Body of pancreas (tissue), 2 donors: ENCODE data around the genes FAM98A and RMDN2.

DNA sequence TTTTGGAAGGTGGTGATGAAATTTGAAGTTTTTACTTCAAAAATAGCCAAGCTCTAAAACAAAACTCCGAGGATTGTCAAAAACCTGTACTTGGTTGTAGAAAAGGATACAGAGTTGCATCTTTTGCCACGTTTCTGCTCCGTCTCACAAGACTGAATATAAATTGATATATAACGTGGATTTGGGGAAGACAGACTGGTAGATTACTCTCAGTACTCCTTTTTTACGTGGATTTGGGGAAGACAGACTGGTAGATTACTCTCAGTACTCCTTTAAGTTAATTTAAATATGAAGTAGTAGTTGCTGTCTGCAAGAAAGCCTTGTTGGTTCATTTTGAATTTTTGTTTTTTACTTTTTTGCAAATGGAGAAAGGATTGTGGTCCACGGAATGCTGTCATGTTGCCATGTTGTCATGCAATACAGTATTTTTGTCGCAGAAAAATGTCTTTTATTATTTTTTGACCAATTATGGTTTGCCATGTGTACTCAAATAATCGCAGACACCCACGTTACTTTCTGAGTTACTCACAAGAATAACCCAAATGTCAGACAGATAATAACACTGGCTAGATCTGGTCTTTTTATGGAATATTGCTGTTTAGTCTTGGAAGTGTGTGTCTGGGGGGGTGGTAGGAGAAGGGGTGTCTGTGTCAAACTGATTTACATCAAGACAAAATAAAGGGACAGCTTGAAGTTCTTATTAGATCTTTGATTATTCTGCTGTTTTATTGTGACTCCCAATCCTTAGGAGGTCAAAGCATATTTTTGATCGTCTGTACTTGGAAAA is 188.8 kb downstream of the LTBP1 start:
- PRO-cap: no peak
- RAMPAGE, long total RNA, 2 experiments: no peak in any of the 2 experiments

GRCh38 chr2:33552698-33553276 is 46.3 kb downstream of the FAM98A start:
- PRO-cap: no peak
- RAMPAGE, long total RNA, 2 experiments: no peak in any of the 2 experiments

GRCh38 chr2:33599130-33600033 is at the start of gene FAM98A:
Gene FAM98A (minus strand): TSS chr2:33599299.
- PRO-cap: bidirectional peak, plus-strand start at chr2:33599469, minus-strand start at chr2:33599275
- RAMPAGE, long total RNA, 2 experiments: start-site peak on the minus strand in 2 of 2 experiments, at chr2:33599224-33599306 at its widest, 49 to 99 reads per replicate

GRCh38 chr2:33797602-33798049 is 198.5 kb upstream of the FAM98A start:
- PRO-cap: no peak
- RAMPAGE, long total RNA, 2 experiments: no peak in any of the 2 experiments

GRCh38 chr2:36359531-36360401 is 4.2 kb downstream of the CRIM1 start:
- PRO-cap: no peak
- RAMPAGE, long total RNA, 2 experiments: no peak in any of the 2 experiments

- PRO-cap: no peak
- RAMPAGE, long total RNA, 2 experiments: no peak in any of the 2 experiments
Observed at GRCh38 chr2:36364807-36365457, 9.4 kb downstream of the CRIM1 start.

DNA sequence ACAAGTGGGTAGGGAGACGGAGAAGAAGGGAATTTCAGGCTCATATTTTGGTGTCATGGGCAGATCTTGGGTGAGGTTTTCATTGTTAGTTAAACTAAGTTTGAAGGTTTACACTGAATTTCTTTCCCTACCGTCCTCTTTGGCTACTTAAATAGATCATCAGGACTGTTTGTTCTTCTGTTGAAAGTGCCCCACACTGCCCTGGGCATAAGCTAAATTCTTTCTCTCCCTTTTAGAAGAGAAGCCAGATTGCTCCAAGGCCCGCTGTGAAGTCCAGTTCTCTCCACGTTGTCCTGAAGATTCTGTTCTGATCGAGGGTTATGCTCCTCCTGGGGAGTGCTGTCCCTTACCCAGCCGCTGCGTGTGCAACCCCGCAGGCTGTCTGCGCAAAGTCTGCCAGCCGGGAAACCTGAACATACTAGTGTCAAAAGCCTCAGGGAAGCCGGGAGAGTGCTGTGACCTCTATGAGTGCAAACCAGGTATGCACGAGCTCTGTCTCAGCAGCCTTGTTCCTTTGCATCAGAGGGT is 85.5 kb downstream of the CRIM1 start:
- PRO-cap: no peak
- RAMPAGE, long total RNA, 2 experiments: no peak in any of the 2 experiments

- PRO-cap: no peak
- RAMPAGE, long total RNA, 2 experiments: no peak in any of the 2 experiments
Observed at GRCh38 chr2:36541434-36542344, 56.3 kb downstream of the FEZ2 start.

GRCh38 chr2:36555232-36555598 is 42.8 kb downstream of the FEZ2 start:
- PRO-cap: no peak
- RAMPAGE, long total RNA, 2 experiments: no peak in any of the 2 experiments

GRCh38 chr2:36649933-36650520 is 46.5 kb upstream of the VIT start:
- PRO-cap: no peak
- RAMPAGE, long total RNA, 2 experiments: no peak in any of the 2 experiments

DNA sequence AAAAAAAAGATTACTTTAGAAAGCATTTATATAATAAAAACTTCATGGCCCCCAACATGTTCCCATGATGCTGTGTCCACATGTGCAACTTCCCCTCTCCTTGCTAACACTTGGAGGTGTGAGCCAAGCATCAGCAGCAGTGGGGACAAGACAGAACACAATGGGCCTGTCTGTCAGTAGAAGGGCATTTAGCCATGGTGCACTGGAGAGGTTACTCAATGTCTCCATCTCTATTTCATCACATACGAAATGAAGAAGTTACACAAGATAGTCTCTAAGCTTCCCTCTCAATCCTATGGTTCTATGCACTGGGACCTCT is 2.5 kb downstream of the VIT start:
- PRO-cap: no peak
- RAMPAGE, long total RNA, 2 experiments: no peak in any of the 2 experiments

GRCh38 chr2:36800345-36801000 is 104.0 kb downstream of the VIT start:
- PRO-cap: no peak
- RAMPAGE, long total RNA, 2 experiments: no peak in any of the 2 experiments

GRCh38 chr2:37128423-37129025 is 28.3 kb downstream of the EIF2AK2 start:
- PRO-cap: no peak
- RAMPAGE, long total RNA, 2 experiments: no peak in any of the 2 experiments

GRCh38 chr2:37225894-37226687 is 5.3 kb downstream of the CEBPZ start:
- PRO-cap: no peak
- RAMPAGE, long total RNA, 2 experiments: no peak in any of the 2 experiments

DNA sequence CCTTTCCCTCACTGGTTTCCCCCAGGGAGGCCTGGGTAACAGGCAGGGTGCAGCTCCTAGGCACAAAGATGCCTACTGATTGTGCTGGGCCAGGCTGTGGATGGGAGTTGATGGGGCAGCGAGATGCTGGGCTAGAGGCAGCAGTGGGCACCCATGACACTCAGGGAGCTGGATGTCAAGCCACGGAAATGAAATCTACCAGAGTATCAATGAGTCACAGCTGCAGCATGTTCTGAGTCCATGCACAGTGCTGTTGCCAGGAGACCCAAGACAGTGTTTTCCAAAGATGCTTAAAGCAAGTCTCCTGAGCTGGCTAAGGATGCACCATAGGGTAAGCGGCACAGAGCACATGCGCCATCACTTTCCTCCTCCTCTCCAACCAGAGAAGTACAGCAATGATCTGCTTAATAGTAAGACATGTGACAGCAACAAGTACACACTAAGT is 57.4 kb downstream of the CDC42EP3 start:
- PRO-cap: no peak
- RAMPAGE, long total RNA, 2 experiments: no peak in any of the 2 experiments

DNA sequence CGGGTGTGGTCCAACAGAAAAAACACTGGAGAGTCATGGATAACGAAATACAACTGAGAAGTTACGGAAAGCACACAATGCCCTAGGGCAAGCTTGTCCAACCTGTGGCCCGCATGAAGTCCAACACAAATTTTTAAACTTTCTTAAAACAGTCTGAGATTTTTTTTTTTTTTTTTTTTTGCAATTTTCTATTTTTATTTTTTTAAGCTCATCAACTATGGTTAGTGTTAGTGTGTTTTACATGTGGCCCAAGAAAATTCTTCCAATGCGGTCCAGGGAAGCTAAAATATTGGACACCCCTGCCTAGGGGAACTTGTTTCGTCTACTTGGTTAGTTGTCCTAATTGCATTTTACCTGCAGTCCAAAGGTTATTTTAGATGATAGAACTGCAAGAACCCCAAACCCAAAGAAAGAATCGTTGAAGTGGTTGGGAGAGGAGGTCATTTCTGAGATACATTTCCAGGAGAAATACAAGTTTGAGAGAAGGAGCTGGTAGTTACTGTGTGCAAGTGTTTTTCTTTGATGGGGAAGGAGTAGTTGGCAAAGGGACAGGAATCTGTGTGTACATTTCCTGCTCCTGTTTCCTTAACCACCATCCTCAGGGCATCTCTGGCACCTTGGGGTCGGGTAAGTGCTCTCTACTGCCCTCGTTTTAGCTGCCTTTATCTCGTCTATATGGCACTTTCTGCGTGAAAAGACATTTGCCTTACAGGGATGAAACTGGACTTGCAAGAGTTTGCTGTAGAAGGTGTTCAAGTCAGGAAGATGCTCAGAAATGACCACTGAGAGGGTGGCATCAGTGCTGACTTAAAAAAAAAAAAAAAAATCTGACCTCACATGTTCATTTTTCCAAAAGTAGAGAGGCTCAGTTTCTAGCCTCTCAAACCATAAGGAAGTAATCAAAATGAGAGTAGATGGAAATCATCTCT is 27.4 kb downstream of the CDC42EP3 start:
- PRO-cap: no peak
- RAMPAGE, long total RNA, 2 experiments: no peak in any of the 2 experiments

- PRO-cap: no peak
- RAMPAGE, long total RNA, 2 experiments: no peak in any of the 2 experiments
Observed at GRCh38 chr2:37688895-37689490, 17.6 kb upstream of the CDC42EP3 start.

DNA sequence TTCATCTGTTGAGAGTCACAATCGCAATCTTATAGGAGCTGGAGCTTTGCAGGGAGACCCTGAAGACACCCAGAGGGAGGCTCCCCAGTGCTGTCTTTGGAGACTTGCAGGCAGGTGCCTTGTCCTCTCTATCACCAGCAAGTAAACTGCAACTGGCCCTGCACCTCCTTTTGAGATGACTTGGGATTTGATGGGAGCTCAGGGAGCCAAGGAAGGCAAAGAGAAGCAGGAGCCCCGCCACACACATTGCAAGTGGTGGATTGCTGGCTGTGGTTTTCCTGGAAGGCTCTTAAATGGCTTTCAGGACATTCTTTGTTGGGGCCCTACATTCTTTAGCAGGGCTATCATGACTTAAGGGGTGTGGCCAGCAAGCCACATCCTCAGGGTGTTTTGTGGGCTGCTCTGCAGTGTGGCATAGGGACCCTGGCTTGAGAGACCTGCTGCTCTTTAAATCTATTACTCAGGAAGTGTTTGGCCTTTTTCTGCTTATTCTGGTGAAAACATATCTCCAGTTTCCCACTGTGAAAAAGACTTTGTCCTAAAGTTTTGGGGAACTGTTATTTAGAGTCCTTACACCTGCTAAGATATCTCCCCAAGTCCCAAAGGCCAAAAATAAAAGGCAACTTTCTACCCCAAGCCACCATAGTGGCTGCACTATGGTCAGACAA is 40.0 kb upstream of the CDC42EP3 start:
- PRO-cap: no peak
- RAMPAGE, long total RNA, 2 experiments: no peak in any of the 2 experiments

- PRO-cap: no peak
- RAMPAGE, long total RNA, 2 experiments: no peak in any of the 2 experiments
Observed at GRCh38 chr2:37918899-37919106, 6.3 kb upstream of the RMDN2 start.

DNA sequence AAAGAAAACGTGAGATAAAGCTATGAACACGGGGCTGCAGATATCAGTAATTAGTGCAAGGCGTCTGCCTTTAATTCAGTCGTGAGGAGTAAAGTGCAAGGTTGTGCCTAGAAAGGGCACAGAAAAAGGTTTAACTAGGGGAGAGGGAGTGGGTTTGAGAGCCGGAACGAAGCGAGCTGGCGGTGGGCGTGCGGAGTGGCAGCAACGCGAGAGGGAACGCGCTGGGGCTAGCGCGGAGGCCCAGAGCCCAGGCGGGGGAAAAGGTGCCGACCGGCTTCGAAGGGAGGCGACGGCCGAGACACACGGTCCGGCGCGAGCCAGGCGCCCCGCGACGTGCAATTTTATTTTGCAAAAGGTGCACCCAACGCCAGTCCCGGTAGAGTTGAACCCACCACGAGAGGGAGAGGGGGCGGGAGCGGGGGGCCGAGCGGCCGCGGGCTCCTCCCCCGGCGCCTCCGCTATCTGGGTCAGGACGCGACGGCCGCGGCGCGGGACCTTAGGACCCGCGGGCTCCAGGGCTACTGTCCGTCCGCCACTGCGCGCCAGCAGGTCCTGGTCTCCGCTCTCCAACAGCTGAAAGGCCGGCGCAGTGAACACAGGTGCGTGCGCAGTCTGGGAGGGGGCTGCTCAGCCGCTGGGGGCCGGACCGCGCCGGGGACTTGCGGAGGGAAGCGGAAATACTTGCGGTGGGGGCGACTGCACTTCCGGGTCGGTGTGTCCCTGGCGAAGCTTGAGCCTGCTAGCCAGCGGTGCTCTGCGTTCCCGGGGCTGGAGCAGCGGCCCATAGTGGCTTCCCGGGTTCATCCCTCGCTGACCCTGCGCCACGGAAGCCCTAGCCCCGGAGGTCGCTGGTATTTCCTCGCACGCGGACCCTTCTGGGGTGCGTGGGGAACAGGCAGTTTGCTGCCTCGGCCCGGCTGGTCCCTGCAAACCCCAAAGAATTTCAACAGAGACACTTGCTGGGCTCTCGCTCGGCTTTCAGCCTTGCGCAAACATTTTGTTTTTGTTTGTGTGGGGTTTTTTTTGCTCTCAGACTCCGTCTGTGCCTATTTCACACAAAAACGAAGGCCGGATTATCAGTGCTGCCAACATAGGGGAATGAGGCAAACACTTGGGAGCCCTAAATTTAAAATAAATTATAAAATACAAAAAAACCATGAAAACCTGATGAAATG is at the start of gene RMDN2:
Gene RMDN2, plus strand, starts transcription at position 461 of the 1,175 bp plus-strand sequence.
- PRO-cap: bidirectional peak, plus-strand start at position 759 of the sequence, minus-strand start at position 539 of the sequence
- RAMPAGE, long total RNA, 2 experiments: start-site peak on the plus strand in 2 of 2 experiments, centred at positions 489 to 504 of the sequence, 50 to 70 reads per replicate